H4 (cell line): ENCODE measurements around a stretch of chr20.

GRCh38 chr20:48763006-48763926 lies 64.5 kb downstream of the PREX1 start:
- RAMPAGE, long total RNA = no peak

GRCh38 chr20:48846199-48847342 lies 18.8 kb upstream of the PREX1 start:
- RAMPAGE, long total RNA = no peak

- RAMPAGE, long total RNA = no peak
Measured at GRCh38 chr20:49046432-49047229, 519 bp downstream of the CSE1L start.

DNA sequence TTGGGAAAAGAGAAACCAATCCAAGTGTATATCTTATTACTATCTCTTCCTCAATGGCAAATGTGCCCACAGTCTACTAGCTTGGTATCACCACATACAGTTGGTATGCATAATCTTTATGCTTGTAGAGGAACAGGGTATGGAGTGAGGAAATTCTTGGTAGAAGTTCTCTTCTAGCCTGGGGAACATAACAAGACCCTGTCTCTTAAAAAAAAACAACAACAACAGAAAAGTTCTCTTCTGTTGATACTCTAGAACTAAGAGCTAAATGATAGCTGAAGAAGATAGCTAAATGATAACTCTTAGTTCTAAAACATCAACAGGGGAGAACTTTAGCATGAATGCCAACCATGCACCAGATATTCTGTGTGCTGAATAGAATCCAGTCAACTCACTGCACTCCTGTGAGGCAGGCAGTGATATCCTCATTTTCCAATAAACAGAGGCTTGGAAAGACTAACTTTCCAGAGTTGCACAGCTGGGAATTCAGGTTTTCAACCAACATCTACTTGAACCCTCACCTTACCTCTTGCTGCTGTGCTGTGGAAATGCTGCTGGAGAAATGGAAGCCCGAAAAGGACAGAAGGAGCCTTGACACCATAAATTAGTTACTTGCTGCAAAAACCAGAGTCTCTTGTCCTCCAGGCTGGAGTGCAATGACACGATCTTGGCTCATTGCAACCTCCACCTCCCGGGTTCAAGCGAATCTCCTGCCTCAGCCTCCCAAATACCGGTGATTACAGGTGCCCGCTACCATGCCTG lies 25.0 kb downstream of the DDX27 start:
- RAMPAGE, long total RNA = no peak

GRCh38 chr20:49245659-49246846 lies 26.8 kb downstream of the DDX27 start:
- RAMPAGE, long total RNA = no peak

DNA sequence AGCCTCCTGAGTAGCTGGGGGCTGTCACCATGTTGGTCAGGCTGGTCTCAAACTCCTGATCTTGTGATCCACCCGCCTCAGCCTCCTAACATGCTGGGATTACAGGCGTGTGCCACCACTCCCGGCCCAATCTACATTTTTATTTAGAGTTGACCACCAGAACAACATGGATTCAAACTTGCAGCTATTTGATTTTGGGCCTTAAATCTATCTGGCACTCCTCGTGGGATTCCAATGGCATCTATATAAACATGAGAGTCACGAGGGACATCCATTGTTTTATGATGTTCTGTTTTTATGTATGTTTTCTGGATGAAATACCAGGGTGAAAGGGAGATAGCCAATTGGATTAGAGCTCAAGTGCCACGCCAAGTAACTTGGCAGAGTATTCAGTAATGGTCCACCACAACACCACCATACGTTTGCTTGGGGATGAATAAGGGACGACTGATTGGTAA lies 4.4 kb upstream of the ZNFX1 start:
- RAMPAGE, long total RNA = no peak

- RAMPAGE, long total RNA = no peak
Measured at GRCh38 chr20:49282702-49282998, 4.8 kb upstream of the ZNFX1 start.

- RAMPAGE, long total RNA = no peak
Measured at GRCh38 chr20:49352821-49353173, 74.9 kb upstream of the ZNFX1 start.

DNA sequence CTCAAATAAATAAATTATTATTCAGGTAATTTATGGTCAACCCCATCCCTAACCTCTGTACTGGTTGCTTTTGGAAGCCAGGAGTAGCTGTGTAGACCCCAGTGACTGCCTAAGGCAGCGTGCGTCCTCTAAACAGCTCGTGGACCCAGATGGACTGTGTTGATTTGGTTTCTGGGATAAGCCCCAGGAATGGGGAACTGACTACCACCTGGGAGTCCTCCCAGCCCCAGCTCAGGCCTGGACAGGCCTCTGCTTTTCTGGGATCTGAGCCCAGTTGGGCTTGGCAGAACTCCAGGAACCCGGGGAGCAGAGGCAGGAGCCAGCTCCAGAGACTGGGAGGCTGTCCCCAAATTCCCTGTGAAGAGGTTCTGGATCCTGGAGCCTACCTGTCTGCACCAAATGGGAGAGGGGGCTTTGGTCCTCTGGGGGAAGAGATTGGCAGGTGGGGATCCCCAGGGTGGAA lies 100.9 kb downstream of the KCNB1 start:
- RAMPAGE, long total RNA = no peak

DNA sequence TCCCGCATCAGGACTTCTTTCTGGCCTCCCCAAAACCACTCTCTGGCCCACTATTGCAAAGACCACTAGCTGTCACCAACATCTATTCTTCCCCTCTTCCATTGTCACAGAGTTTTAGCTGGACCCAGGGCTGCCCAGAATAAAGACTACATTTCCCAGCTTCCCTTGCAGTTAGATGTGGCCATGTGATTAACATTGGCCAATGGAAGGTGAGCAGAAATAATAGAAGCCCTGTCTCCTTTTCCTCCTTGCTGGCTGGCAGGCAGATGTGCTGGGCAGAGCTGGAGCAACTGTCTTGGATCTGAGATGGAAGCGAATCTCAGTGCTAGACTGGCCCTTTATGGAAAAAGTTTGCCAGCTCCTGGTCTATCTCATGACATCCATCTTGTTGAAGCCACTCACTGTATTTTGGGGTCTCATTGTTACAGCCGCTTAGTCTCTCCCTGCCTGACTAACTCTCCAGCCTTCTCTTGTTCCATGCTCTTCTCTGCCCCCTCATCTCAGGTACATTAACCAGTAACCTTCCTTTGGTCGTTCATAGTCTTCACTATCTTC lies 96.9 kb downstream of the KCNB1 start:
- RAMPAGE, long total RNA = no peak

DNA sequence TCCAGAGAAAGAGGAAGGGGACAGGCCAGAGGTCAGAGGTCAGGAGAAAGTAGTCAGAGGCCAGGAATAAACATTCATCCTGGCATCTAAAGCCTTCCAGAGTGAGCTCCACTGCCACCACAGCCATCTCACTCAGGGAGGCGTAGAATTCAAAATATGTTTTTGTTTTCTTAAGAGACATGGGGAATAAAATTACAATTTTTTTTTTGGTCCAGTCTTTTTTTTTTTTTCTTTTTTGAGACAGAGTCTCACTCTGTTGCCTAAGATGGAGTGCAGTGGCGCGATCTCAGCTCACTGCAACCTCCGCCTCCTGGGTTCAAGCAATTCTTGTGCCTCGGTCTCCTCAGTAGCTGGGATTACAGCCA lies 18.0 kb upstream of the PTGIS start:
- RAMPAGE, long total RNA = no peak

DNA sequence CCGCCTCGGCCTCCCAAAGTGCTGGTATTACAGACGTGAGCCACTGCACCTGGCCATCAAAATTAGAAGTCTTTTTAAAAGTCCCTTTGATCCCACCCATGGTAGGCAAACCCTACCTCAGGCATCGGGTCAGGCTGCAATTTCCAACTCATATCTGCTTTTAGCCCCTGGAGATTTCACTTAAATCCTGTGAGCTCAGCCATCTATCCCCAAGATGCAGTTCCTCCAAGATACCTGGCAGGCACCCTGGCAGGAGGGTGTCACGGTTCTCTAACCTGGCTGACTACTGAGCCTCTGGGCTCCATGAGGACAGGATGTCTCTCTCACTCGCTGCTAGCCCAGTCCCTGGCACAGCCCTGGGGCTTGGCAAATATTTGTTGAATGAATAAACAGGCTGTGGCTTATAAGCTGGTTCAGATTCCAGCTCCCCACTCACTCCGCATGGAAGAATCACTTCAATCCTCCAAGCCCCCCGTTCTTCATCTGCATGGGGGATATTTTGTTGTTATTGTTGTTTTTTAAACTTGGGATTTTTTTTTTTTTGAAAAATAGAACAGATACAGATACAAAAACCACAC lies 36.5 kb upstream of the PTGIS start:
- RAMPAGE, long total RNA = no peak

DNA sequence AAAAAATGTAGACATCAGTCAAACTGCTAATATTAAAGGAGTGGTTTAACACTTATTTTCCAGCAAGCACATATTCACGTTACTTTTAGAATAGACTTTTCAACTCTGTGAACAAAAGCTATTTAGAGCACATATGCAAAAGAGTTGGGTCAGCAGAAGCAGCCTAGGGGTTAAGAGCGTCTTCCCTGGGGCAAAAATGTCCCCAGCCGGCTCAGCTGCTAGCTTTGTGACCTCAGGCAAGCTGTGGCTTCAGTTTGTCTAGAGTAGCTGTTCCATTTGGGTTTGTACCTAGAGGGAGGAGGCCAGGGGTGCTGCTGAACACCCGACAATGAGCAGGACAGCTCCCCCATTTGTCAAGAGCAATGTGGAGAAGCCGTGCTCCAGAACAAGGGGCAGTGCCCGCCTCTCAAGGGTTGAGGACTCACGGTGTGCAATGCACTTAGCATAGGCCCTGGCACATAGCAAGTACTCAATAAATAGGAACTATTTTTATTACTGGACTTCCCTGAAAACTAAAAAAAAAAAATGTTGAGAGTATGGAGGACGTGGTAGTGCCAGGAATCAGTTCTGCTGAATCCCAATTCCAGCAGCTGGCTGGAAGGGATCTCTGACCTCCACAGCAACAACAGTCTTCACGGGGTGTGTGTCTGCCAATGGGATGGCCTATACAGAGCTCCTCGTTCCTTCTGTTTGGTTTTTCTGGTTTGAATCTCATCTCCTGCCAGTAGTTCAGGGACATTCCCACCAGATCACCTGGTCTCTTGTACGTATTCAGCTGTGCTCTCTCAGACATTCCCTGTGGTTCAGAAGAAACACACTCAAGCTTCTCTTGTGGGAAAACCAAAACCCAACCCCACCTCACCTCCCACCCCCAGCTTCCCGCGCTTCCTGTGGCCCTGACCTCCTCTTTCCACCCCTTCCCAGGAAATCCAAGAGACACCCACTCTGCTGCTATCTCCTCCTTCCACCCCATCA lies 62.9 kb upstream of the PTGIS start:
- RAMPAGE, long total RNA = no peak

- RAMPAGE, long total RNA = no peak
Measured at GRCh38 chr20:49647635-49648494, 65.8 kb downstream of the B4GALT5 start.

- RAMPAGE, long total RNA = no peak
Measured at GRCh38 chr20:49661935-49662696, 51.6 kb downstream of the B4GALT5 start.

GRCh38 chr20:49675302-49676344 lies 38.1 kb downstream of the B4GALT5 start:
- RAMPAGE, long total RNA = no peak

DNA sequence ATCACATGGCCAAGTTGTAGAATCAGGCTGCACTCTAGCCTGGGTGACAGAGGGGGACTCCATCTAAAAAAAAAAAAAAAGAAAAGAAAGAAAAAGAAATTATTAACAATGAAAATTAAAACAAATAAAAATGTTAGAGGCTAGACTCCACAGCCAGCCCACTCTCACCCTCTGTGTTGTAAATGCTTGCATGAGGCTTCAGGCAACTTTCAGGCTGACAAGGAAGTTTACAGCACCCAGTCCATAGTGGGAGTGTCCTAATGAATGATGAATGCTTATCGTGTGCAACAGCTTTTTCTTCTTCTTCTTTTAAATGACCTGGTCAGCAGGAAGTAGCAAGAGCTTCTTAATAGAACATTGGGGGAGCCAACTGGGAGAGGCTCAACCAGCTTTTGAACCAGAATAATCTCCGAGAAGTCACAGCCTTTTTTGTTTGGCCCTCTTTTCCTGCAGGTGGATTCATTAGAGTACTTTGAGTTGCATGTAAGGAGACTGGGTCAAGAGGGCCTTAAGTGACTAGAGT lies 47.5 kb upstream of the SLC9A8 start:
- RAMPAGE, long total RNA = no peak

GRCh38 chr20:49942547-49942920 lies 6.3 kb downstream of the RNF114 start:
- RAMPAGE, long total RNA = no peak

DNA sequence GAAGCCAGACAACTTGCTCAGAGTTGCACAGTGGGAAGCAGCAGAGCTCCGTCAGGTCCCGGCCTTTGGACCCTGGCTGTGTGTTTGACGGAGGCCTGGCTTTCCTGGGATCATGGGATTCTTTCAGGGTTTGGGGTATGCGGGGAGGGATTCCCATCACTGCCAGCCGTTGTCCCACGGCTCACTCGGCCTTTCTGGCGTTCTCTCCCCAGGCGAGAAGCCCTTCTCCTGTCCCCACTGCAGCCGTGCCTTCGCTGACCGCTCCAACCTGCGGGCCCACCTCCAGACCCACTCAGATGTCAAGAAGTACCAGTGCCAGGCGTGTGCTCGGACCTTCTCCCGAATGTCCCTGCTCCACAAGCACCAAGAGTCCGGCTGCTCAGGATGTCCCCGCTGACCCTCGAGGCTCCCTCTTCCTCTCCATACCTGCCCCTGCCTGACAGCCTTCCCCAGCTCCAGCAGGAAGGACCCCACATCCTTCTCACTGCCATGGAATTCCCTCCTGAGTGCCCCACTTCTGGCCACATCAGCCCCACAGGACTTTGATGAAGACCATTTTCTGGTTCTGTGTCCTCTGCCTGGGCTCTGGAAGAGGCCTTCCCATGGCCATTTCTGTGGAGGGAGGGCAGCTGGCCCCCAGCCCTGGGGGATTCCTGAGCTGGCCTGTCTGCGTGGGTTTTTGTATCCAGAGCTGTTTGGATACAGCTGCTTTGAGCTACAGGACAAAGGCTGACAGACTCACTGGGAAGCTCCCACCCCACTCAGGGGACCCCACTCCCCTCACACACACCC lies 5.1 kb downstream of the SNAI1 start:
- RAMPAGE, long total RNA = no peak

DNA sequence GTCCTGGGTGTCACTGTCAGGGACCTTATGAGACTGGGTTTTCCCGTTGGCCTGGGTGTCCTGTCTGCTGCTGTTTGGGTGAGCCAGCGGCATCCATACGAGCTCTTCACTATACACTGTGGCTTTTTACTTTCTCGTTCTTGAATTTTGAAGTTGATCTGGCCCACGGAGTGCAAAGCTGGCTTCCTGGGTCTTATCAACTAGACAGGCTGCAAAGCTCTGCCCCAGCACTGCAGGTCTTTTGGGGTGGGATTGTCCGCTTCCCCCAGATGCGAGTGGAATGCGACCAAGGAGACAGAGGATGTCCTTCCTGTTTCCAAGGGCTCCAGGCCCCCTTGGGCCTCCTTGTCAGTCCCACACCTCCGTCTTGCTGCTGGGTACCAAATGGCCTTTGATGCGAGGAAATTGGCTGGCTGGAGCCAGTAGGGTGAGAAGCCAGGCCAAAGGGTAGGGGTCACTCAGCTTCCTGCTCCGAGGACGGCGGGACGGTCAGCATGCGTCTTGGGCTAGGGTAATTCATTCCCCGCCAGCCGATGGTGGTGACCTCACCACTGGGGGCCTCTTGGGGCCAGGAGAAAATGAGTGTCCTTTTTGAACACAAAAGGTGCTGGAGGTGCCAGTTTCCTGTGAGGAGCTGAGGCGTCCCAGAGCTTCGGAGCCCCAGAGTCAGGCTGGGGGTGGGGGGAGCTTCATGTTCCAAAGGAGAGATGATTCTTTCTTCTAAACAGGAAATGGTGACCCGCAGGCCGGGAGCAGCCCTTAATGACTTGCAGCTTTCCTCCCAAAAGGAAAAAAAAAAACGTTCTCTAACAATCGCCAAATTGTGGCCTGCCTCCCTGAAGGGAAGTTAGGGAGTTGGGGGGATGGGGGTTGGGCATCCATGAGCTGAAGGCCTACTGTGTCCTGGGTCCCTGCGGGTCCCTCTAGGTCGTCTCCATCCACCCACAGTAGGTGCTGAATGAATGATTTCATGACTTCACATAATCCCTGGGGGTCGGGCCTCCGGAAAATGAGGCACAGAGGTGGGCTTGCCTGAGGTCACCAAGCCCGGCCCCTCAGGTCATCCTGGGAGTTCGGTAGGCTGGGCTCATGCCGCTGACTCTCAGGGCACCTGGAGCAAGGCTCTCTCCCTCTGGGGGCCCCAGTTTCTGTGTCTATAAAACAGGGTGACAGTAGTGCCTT lies 6.6 kb downstream of the SNAI1 start:
- RAMPAGE, long total RNA = no peak